CMK (cell line): ENCODE results near the genes ORC4, KIF5C, LYPD6, RND3 and RBM43.

DNA sequence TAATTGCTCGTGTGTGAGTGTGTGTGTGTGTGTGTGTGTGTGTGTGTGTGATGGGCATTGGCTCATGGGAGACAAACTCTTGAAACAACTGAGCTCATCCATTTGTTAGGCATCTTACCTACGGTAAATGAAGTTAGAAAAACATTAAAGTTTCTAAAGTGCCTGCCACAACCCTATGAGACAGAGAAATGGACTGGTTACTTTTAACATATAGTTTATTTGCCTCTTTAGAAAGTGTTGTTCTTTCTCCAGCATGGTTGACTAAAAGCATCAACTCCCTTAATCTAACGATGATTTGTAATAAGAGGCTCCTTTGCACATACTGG, 31.3 kb downstream of the ZEB2 start:
- RRBS = no CpG with 5 or more reads among the region's 3 CpGs

- RRBS = no CpG with 5 or more reads among the region's 2 CpGs
Measured at GRCh38 chr2:147293895-147294209, 551.0 kb upstream of the ACVR2A start.

DNA sequence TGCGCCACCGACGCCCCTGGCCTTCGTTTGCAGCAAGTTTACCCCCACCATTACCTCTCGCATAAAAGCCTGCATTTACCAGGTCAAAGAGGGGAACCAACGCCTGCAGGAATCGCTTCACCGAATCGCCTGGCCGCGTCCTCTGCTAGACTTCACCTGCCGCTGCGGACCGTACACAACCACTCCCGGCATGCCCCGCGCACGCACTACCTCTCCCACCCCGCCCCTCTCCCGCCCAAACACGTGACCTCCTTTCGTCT, at the start of gene ORC4:
TSS of gene ORC4 (minus strand) at position 184 of the 260 bp plus-strand sequence.
- RRBS = no CpG with 5 or more reads among the region's 22 CpGs

- RRBS = no CpG with 5 or more reads among the region's 7 CpGs
Measured at GRCh38 chr2:148097603-148098571, 77.0 kb downstream of the MBD5 start.

- RRBS = no CpG with 5 or more reads among the region's 2 CpGs
Measured at GRCh38 chr2:148201727-148202623, 181.1 kb downstream of the MBD5 start.

DNA sequence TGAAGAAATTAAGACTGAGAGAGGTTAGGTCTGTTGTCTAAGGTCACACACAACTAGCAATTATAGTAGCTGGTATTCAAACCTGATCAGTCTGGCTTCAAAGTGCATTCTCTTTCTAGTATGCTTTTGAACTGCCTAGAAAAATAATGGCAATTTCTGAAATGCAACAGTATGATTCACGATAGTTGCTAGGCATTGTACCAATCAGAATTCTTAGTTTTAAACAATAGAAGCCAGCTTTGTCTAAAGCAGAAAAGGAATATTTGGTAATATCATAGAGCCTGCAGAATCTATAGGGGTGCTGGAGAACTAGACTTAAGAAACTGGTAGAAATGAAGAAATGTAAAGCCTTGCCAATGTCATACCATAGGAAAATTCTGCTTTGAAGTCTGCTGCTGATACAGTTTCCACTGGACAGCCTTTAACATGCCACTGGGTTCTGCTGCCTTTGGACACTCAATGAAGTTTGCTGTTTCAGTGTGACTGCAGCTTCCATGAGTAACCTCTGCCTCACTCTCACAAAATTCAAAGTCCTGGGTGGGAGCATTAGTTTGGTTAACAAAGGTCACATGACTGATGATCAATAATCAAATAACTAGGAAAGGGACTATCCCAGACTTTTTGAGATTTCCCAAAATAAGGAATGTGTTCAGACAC, 243.6 kb downstream of the MBD5 start:
- RRBS = no CpG with 5 or more reads among the region's 1 CpG

GRCh38 chr2:148642766-148643454, 1.6 kb upstream of the EPC2 start:
- RRBS = no CpG with 5 or more reads among the region's 4 CpGs

GRCh38 chr2:148874797-148875392, at the start of gene KIF5C:
KIF5C (plus strand) TSS chr2:148875227.
- RRBS = 50% methylated on average over 25 of the region's 43 CpGs

- RRBS = no CpG with 5 or more reads among the region's 2 CpGs
Measured at GRCh38 chr2:148922308-148922807, 47.3 kb downstream of the KIF5C start.

DNA sequence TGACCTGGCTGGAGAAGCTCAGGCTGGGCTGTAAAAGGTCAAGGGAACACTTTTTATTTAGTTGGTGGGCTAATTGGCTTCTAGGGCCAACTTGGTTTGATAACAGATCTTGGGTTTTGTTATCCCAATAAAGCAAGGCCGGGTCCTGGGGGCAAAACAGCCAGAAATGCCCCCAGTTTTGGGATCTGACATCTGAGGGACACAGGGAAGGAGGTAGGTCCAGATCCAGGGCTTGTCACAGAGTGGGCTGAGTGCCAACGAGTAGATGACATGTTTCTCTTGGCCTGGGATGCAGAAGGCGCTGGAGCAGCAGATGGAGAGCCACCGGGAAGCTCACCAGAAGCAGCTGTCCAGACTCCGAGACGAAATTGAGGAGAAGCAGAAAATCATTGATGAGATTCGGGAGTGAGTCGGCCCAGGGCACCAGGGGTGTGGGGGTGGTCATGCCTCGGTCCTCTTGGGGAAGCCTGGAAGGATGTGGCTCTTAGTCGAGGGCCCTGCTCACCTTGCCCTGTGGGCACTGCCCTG, 40.3 kb upstream of the LYPD6B start:
- RRBS = no CpG with 5 or more reads among the region's 10 CpGs

DNA sequence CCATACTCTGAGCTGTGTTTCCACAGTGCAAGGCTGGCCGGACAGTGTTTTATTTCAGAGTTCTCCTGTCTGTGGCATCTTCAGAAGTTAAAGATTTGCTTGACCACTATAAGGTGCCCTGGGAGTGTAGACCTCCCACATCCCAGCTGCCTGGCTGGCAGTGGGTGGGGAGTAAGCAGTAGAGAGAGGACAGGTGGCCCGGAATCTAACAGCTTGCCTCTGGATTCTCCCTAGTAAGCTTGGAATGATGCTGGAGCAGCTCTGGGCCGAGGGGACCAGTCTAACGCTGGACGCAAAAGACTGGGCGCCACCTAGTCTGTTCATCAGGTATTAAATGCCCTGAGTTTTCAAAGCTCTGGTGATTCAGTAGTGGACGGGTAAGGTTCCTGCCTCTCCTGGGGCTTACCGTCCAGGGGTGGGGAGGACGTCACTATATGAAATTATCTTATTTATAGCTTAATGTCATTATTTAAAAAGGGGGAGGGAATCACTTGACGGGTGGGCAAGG, 687 bp upstream of the LYPD6B start:
- RRBS = no CpG with 5 or more reads among the region's 10 CpGs

DNA sequence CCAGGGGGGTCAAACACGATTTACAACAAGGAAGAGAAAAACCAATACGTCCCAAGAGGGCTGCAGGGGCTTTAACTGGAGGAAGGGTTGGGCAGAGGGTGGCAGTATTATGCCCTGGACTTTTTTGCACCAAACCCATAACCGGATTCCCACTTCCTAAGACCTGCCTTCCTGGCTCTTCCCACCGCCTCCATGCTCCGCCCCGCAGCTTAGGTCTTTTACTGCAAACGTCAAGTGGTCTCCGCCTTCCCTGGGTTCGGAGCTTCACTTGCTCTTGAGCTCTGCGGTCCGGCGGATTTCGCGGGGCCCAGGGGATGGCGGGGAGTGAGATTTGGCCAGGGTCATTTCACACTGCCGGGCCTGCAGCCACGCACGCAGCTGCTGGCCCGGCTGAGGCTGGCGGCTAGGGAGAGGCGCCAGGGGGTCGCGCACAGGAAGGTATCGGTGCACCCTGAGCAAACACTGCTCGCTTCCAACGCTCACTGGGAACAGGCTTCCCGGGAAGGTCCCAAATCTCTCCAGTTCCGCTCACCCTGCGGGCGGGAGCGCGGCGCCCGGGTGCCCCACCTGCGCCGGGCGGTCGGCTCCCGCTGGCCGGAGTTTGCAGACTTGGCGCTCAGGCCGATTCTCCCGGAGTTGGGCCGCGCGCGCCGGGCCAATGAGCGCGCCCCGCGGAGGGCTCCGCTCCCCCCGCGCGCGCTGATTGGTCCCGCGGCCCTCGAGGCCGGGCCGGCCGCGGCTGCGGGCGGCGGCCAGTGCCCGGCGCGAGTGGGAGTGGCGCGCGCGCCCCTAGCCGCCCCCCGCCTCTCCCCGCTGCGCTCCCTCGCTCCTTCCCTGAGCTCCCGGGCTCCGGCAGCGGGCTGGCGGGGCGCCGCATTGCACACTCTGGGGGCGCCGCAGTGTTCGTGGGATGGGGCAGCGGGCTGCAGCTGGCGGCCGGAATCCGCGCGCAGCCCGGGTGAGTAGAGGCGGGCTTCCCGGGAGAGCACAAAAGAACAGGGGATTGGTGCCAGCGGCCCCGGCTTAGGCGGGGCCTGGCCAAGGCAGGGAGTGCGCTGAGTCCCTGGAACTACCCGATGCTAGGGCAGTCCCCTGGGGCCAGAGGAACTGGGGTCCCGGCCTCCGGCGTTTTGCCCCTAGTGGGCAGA, at the start of gene LYPD6:
TSS of gene LYPD6 (plus strand) at position 823 of the 1,148 bp plus-strand sequence.
- RRBS = 83% methylated on average over 42 of the region's 105 CpGs

GRCh38 chr2:150170928-150171606, 316.4 kb downstream of the RND3 start:
- RRBS = no CpG with 5 or more reads among the region's 47 CpGs

- RRBS = no CpG with 5 or more reads among the region's 41 CpGs
Measured at GRCh38 chr2:150486918-150488032, at the start of gene RND3. RND3 (minus strand) TSS chr2:150487667.

DNA sequence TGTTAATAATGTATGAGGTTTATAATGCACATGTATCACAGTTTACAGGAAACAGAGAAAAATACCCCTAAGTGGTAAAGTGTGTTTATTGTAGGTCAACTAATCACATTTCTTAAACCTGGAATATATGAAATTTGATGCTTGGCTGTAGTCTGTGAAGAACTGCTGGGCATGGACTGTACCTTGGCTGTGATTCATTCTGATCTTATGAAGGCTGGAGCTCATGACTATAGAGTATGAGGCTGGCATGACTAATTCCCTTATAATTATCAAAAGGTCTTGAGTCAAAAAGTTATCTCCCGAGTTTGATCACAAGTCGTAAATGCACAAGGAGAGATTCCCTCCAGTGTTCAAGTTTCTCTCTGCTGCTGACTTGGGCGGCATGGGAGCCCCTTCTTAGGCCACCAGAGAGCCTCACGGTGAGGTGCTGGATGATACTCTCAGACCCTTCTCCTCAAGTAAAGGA, 134.4 kb upstream of the RND3 start:
- RRBS = no CpG with 5 or more reads among the region's 4 CpGs

GRCh38 chr2:151261184-151262207, at the start of gene RBM43:
RBM43 (minus strand) TSS chr2:151261863.
- RRBS = 1% methylated on average over 10 of the region's 69 CpGs

- RRBS = no CpG with 5 or more reads among the region's 8 CpGs
Measured at GRCh38 chr2:152200473-152201323, 25.1 kb upstream of the STAM2 start.

- RRBS = no CpG with 5 or more reads among the region's 6 CpGs
Measured at GRCh38 chr2:152409917-152410578, 75.1 kb downstream of the FMNL2 start.

GRCh38 chr2:152432053-152432954, 97.3 kb downstream of the FMNL2 start:
- RRBS = no CpG with 5 or more reads among the region's 5 CpGs